Subcutaneous preadipocyte (primary cell): ENCODE measurements around the gene ZSWIM4.

- CAGE, long polyA plus RNA: no peak
Measured at GRCh38 chr19:13149322-13149634, 897 bp downstream of the STX10 start.

- CAGE, long polyA plus RNA: no peak
Measured at GRCh38 chr19:13152986-13153154, 2.7 kb downstream of the IER2 start.

DNA sequence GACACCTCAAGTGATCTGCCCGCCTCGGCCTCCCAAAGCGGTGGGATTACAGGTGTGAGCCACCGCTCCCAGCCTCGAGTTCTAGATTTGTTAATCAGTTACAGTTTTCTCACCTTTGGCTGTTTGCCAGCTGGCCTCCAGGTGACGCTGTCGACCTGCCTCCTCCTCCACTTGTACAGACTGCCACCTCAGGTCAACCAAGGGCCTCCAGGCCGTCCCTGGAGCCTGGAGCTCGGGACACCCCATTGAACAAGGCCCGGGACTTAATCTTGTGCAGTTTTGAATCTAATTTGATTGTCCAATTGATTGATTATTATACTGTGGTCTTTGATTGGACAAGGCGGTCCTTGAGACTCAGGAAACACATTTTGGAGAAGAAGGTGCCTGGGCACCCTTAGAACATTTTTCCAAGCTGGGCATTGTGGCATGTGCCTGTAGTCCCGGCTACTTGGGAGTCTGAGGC, 45.6 kb downstream of the IER2 start:
- CAGE, long polyA plus RNA: no peak

GRCh38 chr19:13795213-13796273, at the start of gene ZSWIM4:
TSS of gene ZSWIM4 (plus strand) at chr19:13795443.
- CAGE, long polyA plus RNA: no peak

- CAGE, long polyA plus RNA: no peak
Measured at GRCh38 chr19:13817470-13818582, 22.6 kb downstream of the ZSWIM4 start.

- CAGE, long polyA plus RNA: no peak
Measured at GRCh38 chr19:13833980-13834205, 38.6 kb downstream of the ZSWIM4 start.

DNA sequence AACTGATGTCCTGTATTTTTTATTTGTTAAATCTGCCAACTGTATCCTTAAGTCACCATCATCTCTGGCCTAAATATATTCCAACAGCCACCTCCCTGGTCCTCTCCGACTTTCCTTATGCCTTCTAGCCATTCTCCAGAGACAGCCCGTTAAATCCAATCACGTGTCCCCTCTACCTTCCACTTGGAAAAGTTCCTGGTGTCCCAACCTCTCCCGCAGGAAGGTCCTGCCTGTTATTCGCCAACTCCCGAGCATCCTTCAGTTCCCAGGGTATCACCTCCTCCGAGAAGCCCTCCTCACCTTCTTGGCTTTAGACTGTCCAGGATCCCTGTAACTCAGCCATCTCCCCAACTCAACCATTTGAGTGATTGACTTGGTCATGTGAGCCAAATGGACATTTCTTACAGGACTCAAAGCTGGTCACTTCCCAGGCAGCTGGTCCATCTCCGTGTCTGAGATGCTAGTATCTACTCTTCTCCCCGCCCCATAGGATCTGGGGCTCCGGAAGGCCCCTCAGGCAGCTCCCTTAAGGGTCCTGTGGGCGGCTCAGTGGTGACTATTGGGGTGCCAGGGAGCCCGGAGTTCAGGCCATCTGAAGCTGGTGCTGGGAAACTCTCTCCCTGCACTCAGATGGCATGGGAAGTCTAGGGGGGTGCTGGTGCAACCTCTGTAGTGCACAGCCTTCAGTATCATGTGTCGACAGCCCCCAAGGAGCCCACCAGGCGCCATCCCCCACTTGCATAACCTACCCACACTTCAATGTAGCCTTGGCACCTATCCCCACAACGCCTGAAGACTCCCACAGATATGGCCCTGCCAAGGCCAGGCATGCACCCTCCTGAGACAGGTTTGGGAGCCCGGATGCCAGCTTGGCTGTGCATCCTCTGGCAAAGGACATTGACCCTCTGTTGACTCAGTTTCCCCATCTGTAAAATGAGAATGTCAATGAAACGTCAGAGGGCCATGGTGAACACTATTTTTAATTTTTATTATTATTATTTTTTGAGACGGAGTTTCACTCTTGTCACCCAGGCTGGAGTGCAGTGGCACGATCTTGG, 27.8 kb upstream of the NANOS3 start:
- CAGE, long polyA plus RNA: no peak

DNA sequence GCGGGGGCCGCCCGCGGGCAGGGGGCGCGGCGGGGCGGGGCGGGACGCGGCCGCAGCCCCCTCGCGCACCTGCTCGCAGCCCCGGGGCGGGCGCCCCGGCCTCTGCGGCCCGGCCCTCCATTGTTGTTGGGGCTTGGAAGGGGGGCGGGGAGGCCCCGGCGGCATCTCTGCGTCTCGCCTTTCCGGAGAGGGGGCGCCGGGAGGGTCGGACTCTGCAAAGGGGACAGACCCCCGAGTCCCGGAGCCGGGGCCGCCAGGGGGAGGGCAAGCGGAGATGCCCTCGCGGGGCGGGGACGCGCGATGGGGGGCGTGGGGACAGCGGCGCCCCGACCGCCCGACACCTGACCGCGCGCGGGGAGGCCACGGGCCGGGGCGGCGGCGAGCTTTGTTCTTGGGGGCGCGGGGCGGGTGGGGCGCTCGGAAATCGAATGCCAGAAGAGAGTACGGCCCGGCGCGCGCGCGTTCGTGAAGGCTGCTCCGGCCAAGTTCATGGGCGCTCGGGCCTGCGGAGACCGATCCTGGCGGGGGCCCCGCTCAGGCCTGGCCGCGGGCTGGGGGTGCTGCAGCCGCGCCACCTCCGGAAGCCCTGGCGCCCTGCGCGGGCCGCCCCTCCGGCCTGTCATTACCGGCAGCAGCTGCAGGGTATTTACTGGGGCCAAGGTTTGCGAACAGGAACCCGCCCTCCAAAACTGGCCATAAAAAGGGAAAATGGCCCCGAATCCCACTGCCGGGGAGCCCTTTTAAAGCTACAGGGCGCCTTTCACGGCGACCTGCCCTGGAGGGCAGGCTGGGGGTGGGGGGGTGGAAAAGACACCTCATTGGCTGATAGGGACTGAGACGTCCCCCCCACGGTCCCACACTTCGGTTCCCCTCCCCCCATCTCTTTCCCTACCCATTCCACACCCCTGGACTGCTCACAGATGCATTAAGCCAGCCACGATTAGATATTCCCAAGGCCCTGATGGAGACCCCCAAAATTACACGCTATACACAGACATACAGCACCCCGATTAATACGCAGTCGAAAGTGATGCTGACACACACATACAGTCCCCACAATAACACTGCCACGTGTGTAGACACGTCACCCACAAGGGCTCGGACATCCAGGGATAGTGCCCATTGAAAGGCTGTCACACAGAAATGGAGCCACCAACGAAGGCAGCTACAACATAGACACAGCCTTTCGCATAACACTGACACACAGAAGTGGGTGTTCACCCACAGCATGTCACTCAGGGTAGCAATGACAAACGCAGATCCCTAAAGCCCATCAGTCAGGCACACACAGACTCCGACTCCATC, 11.0 kb upstream of the NANOS3 start:
- CAGE, long polyA plus RNA: no peak

DNA sequence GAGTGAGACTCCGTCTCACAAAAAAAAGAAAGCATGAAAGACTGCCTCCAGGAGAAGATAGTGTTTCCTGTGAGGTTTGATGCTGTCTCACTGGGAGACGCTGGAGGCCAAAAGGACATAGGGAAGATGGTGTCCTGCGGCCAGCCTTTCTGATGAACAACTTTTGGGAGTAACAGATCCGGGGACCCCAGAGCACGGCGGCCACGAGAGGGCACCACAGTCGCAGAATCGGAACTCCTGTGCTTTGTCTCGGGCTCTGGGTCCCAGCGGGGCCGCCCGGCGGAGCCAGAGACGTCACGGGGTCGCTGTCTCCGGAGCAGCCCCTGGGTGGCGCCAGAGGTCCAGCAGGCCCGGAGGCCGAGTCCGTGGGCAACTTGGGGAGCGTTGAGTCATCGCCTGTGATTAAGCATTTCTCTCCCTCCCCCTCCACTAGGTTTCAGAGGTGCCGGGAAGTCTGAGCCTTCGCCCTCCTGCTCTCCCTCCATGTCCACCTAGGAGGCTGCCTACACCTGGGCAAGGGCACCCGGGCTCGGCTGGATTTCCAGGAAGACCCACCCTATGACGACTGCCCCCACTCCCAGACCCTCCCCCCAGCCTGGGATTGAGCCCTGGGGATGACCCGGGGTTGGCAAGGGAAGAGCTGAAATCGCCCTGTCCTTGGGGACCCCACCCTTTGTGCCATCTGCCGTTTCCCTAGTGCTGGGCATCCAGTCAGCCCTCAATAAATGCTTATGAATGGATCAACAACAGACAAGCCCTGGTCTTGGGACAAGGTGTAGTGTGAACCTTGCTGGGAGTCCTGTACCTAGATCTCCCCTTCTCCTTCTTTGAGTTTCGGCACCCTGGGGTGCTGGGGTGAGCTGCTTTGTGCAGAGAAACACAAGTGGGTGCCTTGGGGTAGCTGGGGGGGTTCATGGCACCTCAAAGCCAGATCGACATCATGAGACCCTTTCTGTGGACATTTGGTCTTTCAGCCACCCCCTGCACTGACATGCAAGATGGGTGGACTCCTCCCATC, 3.4 kb downstream of the NANOS3 start:
- CAGE, long polyA plus RNA: no peak

GRCh38 chr19:13926477-13927332, 11.5 kb downstream of the PODNL1 start:
- CAGE, long polyA plus RNA: no peak

DNA sequence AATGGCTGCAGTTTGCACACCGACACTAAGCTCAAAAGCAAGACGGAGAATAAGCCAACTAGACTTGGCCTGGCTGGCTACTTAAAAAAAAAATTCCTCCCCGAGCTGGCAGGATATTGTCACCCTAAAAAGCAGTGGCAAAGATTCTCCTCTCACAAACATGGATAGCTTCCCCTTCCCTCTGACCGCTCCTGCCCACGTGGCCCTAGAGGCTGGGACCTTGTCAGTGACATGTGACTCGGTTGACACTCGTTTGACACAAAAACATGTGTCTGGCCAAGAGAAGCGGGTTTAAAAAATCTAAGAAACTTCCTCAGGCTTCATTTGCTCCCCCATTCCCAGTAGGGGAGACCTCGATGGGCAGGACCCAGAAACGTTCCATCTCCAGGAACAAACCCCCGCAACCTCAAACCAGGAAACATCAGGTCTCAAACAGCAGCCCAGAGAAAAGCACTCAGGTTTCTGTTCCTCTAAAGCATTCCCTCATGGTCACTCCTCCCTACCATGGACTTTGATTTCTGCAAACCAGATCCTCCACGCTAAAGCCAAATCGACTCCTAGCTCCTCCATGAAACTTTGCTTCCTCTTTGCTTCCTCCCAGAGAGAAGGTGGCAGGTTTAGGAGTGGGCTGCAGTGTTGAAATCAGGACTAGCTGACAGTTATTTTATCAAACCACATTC, 1.2 kb downstream of the RFX1 start:
- CAGE, long polyA plus RNA: no peak

DNA sequence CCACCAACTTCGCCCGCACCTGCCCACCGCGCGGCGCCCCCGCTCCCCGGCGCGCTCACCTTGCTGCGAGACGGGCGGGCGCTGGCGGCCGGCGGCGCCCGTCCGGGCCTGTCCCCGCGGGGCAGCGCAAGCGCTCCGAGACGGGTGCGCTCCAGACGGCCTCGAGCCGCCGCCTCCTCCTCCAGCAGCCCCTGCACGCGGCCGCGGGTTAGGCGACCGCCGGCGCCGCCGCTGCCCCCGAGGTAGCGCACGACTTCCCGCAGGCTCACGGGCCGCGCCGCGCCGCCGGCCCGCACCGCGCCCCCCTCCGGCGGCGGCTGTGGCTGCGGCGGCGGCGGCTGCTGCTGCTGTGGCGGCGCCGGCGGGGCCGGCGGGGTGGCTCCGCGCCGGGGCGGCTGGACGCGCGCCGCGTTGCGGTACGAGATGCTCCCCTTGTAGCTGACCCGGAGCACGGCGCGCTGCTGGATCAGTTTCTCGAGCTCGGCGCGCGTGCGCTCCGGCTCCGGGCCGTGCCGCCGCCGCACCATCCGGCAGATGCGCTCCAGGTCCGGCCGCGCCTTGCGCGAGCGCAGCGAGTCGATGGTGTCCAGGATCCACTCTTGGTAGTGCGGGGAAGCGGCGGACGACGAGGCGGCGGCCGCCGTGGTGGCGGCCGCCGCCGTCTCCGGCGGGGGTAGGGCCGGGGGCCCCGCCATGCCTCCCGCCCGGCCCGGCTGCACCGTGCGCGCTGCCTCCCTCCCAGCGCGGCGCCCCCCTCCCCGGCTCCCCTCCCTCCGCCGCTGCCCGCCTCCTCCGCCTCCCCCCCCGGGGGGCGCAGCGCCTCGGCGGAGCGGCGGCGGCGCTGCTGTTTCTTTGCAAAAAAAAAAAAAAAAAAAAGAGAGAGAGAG, 4.4 kb upstream of the C19orf67 start:
- CAGE, long polyA plus RNA: no peak

- CAGE, long polyA plus RNA: no peak
Measured at GRCh38 chr19:14090613-14091074, 5.1 kb upstream of the C19orf67 start.

- CAGE, long polyA plus RNA: no peak
Measured at GRCh38 chr19:14112199-14112894, 5.2 kb downstream of the PRKACA start.

DNA sequence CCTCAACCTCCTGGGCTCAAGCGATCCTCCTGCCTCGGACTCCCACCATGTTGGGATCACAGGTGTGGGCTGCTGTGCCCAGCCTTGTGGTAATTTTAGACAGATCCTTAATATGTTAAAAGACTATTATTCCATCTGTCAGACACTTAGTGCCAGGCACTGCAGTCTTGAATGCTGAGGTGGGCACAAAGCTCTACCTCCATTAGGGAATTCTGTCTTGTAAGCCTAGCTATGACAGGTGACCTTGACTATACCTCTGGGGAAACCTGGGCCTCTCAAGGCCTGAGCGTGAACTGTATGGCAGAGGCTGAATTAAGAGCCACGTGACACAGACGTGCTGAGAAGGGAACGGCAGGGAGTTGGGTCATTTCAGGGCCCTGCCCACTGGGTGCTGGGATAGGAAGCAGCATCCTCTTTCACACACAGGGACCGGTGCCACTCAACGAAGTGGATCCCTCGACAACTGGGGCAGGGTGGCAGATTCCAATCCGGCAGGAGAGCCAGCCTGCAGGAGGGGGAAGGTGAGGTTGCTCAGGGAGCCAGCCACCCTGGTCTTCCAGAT, 9.3 kb downstream of the ASF1B start:
- CAGE, long polyA plus RNA: no peak

DNA sequence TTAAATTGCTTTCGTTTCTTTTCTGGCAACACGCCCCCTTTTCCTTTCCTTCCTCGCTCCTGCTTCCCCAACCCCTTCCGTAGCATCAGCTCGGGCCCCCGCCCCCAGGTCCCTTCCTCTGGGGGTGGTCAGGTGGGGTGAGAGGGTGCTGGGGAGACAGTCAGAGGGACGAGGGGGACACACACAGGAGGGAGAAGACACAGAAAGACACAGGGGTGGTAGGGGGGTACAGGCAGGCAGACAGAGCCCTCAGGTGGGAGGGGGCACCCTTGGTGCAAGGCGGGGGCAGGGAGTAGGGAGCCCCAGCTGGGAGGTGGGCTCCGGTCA, 30.7 kb upstream of the ASF1B start:
- CAGE, long polyA plus RNA: no peak

DNA sequence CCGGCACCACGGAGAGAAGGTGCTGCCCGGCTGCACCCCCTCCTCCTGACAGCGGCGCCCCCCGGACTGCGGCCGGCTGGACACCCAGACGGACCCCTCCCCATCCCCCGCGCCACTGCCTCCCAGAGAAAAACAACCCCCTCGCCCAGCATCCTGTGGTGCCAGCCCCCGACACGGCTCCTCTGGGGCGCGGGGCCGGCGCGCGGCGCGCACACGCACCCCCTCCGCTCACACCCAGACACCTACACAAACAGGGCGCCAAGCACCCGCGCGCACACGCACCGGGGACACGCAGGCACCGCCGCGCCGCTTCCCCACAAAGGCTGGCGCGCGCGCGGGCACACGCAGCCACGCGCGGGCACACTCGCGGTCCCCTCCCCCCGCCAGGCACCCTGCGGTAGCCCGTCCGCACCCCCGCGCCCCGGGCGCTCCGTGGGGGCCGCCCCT, 621 bp downstream of the ADGRL1 start:
- CAGE, long polyA plus RNA: no peak

DNA sequence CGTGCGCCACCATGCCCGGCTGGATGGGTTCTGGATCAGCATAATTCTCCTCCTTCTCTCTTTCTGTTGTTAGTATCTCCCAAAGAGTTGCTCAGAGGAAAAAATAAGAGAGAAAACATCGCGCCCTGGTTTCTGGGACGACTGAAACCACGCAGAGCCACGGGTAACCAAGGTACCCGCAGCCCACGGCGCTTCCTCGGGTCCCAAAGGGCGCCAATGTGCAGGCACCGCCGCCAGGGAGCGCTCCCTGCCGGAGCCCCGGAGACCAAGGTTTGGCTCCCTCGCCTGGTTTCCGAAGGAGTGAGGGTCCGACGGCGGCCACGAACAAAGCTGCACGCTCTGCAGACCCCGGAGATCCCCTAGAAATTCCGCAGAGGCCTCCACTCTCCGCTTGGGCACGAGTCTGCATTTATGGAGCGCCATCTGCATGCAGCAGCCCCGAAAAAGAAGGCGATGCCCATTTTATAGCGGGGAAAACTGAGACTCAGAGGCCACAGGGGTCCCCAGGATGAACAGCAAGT, 1.2 kb upstream of the PKN1 start:
- CAGE, long polyA plus RNA: no peak

DNA sequence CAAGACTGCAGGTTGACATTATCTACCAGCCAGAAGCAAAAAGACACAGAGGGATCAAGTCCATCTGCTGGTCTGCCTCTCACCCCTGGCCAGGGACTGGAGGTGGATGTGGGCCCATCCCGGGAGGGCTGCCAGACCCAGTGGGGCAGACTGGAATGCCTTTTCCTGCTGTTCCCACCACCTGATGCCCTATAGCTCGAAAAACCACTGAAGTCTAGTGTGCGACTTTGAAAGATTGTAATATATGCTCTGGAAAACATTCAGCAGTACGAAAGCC, 2.7 kb downstream of the DNAJB1 start:
- CAGE, long polyA plus RNA: no peak

GRCh38 chr19:14545030-14546329, 16.1 kb downstream of the TECR start:
- CAGE, long polyA plus RNA: no peak